Heart right ventricle (tissue), 2 donors: ENCODE data around the genes HNRNPDL, LIN54, PLAC8 and AFF1.

- PRO-cap, 2 experiments, result no peak in any of the 2 experiments
Measured at GRCh38 chr4:82347989-82348918, 25.5 kb downstream of the HNRNPD start.

GRCh38 chr4:82429698-82430549, at the start of gene HNRNPDL:
TSS of gene HNRNPDL (minus strand) at chr4:82430462.
- PRO-cap, 2 experiments, result peak in 2 of 2 experiments; most common plus-strand start chr4:82430065 (in 2); most common minus-strand start chr4:82429854 (in 1)

- PRO-cap, 2 experiments, result peak in 1 of 2 experiments; most common plus-strand start chr4:82626815 (in 1); most common minus-strand start chr4:82626667 (in 1)
Measured at GRCh38 chr4:82626493-82626881, 64.7 kb upstream of the TMEM150C start.

DNA sequence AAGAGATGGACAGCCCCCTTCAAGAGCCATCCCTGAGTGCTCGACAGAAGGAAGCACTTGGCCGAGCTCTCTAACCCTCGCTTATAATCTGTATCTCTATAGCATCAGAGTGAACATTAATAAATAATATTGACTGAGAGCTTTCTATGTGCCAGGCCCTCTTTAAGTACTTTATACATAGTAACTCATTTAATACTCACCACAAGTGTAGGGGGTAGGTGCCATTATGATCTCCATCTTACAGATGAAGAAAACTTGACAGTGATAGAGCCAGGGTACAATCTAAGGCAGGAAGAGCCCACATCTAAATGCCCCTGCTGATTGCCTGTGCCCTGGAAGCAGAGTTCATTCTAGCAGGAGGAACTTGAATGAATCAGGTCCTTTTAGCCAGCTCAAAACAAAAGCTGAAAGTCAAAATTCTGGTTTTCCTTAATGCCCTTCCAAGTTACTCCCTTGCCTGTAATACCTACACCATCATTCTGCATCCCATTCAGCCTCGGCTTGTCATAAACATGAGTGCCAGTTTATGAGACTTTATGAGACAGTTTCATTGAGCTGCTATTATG, 89.7 kb downstream of the SCD5 start:
- PRO-cap, 2 experiments, result no peak in any of the 2 experiments

DNA sequence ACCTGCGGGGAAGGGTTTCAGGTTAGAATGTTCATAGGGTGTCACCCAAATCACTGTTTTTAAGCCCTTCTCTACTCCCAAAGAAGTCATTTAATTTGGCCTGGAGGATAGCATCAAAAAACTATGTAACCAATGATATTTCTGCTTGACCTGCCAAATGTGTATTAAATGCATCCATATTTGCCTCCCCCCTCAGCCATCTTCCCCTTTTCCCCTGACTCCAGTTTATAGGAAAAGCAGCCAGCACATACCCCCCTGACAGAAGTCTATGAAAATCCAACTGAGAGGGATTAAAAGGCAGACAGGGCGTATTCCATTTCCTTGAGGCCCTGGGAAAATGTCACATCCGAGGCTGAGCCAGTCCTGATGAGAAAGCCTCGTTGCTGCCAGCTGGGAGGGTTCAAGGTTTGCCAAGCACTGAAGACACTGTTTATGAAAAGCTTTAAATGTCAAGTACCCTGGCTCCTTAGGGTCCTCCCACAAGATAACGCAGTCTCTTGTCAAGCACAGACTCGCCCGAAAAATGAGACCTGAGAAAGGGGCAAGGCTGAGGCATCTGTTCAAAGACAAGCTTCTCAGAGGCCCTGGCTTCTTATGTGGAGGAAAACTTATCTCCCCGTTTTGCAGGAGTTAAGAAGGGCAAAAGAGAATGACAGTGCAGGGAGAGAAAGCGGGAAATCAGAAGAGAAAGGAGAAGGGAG, 44.9 kb downstream of the SCD5 start:
- PRO-cap, 2 experiments, result peak in 1 of 2 experiments; most common plus-strand start position 360 of the sequence (in 1); most common minus-strand start position 267 of the sequence (in 1)

GRCh38 chr4:82796891-82797710, 1.5 kb downstream of the SCD5 start:
- PRO-cap, 2 experiments, result no peak in any of the 2 experiments

DNA sequence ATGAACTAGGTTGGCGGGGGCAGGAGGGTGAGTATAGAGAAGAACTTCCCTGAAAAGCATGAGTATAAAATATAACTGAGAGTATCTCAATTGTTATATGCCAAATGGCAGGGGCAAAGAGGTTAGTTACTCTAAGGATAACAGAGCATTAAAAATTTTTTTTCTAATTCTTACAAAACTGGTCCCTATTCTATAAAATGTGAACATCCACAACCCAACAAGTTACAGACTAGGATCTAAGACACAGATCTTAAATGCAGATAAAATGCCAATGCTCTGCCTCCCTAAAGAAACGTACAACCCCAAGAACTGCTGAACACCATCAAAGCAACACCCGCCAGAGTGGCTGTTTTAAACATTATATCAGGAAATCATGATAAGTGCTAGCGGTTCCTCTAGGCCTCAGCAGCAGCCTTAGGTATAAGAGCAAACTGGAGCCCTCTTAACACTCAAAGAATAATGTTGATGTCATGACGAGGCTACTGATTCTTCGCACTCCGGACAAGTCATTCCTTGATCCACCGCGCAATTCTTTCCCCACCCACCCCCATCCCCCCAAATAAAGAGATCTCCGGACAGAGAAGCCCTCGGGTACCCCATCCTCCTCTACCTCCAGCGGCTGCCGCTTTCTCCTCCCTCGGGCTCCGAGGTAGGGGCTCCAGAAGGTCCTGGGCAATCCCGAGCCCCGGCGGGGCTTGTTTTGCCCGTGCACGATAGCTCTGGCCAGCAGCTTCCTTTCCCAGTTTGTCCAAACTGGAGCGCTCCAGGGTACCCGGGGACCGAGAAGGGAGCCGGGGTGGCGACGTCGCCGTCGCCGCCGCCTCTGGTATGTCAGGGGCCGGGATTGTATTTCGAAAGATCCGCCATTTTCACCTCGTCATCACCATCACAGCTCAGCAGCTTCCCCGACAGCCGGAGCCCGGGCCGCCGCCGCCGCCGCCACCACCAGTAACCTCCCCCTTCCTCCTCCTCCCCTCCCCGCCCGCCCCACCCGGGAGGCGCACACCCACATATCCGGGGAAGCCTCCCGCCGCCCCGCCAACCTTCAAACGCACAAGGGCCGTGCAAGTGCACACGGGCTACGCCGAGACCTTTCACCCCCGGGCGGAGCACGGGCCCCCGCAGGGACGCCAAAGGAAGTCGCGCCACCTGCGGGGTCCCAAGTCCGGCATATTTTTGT, at the start of gene LIN54:
TSS of gene LIN54 (minus strand) at position 950 of the 1,180 bp plus-strand sequence.
- PRO-cap, 2 experiments, result peak in 2 of 2 experiments; most common plus-strand start position 1,048 of the sequence (in 2); most common minus-strand start position 950 of the sequence (in 2)

- PRO-cap, 2 experiments, result no peak in any of the 2 experiments
Measured at GRCh38 chr4:83114463-83115131, at the start of gene PLAC8. TSS of gene PLAC8 (minus strand) at chr4:83114729.

- PRO-cap, 2 experiments, result no peak in any of the 2 experiments
Measured at GRCh38 chr4:83504402-83504757, 19.5 kb upstream of the ABRAXAS1 start.

DNA sequence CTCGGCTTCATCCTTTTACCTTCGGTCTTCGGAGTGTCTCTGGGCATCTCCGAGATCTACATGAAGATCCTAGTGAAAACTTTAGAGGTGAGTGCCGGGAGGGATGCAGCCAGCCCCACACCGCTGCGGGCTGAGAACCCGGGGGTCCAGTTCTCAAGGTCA, 650 bp downstream of the GPAT3 start:
- PRO-cap, 2 experiments, result no peak in any of the 2 experiments

DNA sequence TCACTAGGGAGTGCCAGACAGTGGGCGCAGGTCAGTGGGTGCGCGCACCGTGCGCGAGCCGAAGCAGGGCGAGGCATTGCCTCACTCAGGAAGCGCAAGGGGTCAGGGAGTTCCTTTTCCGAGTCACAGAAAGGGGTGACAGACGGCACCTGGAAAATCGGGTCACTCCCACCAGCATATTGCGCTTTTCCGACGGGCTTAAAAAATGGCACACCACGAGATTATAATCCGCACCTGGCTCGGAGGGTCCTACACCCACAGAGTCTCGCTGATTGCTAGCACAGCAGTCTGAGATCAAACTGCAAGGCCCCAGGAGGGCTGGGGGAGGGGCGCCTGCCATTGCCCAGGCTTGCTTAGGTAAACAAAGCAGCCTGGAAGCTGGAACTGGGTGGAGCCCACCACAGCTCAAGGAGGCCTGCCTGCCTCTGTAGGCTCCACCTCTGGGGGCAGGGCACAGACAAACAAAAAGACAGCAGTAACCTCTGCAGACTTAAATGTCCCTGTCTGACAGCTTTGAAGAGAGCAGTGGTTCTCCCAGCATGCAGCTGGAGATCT, 372.1 kb downstream of the NKX6-1 start:
- PRO-cap, 2 experiments, result no peak in any of the 2 experiments

DNA sequence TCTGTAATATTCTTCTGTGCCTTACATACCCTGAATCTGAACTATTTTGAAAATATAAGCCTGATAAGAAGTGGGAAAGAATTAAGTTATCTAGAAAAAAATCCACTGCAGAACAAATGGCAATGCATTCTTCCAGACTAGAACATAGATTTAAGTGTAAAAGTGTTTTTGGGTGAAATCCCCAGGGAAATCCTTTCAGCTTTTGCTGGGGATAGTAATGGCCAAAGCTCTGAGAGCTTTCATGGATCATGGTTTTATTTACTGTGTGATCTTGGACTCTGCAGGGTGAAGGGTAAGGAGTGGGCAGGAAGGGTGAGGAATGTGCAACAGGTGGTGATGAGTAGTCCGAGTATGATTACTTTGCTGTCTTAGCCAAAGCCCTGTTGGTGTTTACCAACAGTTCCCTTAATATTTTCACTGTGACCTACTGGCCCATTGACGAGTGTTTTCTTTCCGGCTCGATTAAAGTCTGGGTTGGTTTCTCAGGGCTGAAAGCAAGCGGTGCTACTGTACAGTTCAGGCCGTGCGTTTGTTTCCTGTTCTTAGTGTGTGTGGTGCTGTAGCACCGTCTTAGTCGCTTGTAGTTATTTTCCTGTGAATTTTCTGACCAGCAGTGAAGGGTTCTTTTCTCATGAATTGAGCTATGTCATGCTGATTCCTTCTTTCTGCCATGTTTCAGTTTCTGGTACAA, 2.5 kb downstream of the ARHGAP24 start:
- PRO-cap, 2 experiments, result no peak in any of the 2 experiments

- PRO-cap, 2 experiments, result no peak in any of the 2 experiments
Measured at GRCh38 chr4:85542879-85543412, 68.0 kb downstream of the ARHGAP24 start.

DNA sequence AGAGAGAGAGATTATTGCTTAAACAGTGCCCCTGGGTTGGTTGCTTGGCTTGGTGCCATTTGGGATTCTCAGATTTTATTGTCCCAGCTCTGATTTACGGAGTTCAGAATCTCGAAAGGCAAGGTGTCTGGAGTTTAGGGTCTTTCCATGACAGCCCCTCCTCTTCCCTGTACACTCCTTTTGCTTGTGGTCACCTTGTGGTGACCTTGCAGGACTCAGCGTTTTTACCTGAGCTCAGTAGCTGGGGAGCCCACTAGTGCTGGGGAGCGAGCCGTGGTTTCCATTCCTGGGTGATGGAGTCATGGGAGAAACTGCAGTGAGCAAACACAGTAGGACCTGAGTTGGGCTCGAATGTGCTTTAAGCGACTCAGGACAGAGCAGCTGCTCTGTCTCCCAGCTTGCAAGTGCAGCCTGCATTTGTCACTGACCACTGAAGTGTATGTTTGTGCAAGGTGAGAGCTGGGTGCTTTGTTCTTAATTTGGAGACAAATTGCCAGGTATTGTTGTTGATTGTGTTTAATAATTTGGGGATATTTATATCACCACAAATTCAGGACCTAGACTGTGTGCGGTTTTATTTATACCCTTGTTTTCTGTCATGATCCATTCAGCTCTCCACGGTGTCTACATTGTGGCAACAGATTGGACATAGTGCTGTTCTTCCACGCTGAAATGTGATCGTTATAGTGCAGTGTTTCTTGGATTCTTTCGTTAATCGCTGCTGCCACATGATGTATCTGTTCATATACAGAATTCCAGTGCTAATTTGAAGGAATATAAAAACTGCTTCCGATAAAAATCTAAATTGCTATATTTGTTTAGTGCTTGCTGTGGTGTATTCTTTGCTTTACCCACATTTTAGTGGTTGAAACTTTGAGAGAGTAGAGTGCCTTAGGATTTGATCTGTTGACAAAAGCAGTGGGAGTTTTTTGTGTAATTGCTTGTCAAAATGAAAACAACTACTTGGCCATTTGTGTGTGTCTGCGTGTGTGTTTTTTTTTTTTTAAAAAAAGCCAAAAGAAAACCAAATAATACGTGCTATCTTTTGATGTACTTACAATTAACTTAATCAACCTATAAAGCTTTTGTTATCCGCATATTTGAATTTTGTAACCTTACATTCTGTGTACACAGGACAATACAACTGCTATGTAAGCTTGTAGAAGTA, 353.0 kb downstream of the ARHGAP24 start:
- PRO-cap, 2 experiments, result peak in 2 of 2 experiments; most common plus-strand start position 283 of the sequence (in 1); most common minus-strand start position 295 of the sequence (in 2)

GRCh38 chr4:86331335-86331952, 28.4 kb downstream of the MAPK10 start:
- PRO-cap, 2 experiments, result no peak in any of the 2 experiments

DNA sequence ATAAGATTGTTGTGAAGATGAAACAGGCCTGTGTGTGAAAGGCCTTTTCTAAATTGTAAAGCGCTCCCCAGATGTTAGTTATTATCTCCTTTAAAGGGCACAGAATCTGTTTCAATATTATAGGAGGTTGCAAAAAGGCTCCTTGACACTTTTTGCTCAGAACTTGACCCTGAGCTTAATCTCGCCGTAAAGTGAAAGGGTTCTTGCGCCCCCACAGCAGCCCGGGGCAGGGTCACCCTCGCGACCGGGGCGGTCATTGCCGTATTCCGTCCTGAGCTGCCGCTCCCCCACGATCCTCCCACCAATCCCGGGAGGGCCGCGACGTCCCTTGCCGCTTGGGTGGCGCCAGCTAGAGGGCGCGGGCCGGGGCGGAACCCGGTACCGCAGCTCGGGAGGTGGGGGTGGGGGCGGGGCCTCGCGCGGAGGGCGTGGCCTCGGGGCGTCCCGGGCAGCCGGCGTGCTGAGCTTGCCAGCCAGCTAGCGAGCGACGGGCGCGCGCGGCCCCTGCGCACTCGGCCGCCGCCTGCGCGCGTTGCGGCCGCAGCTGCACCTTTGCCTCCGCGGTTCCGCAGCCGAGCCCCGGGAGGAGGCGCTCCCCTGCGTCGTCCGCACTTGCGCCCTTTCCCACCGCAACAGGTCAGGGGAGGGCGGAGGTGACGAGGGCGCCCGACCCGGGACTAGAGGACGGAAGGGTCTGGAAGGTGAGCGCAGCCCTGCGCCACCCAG, at the start of gene AFF1:
TSS of gene AFF1 (plus strand) at position 472 of the 726 bp plus-strand sequence.
- PRO-cap, 2 experiments, result peak in 2 of 2 experiments; most common plus-strand start position 472 of the sequence (in 1); most common minus-strand start position 193 of the sequence (in 1)

DNA sequence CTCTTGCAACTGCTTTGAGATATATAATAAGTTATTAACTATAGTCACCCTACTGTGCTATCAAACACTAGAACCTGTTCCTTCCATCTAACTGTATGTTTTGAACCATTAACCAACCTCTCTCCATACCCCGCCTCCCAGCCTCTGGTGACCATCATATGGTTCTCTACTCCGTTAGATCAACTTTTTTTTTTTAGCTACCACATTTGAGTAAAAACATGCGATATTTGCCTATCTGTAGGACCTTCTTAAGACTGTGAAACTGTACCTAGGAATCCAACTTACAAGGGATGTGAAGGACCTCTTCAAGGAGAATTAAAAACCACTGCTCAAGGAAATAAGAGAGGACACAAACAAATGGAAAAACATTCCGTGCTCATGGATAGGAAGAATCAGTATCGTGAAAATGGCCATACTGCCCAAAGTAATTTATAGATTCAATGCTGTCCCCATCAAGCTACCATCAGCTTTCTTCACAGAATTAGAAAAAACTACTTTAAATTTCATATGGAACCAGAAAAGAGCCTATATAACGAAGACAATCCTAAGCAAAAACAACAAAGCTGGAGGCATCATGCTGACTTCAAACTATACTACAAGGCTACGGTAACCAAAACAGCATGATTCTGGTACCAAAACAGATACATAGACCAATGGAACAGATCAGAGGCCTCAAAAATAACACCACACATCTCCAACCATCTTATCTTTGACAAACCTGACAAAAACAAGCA, 53.6 kb downstream of the AFF1 start:
- PRO-cap, 2 experiments, result no peak in any of the 2 experiments

- PRO-cap, 2 experiments, result no peak in any of the 2 experiments
Measured at GRCh38 chr4:86999171-87000021, 64.6 kb downstream of the AFF1 start.

DNA sequence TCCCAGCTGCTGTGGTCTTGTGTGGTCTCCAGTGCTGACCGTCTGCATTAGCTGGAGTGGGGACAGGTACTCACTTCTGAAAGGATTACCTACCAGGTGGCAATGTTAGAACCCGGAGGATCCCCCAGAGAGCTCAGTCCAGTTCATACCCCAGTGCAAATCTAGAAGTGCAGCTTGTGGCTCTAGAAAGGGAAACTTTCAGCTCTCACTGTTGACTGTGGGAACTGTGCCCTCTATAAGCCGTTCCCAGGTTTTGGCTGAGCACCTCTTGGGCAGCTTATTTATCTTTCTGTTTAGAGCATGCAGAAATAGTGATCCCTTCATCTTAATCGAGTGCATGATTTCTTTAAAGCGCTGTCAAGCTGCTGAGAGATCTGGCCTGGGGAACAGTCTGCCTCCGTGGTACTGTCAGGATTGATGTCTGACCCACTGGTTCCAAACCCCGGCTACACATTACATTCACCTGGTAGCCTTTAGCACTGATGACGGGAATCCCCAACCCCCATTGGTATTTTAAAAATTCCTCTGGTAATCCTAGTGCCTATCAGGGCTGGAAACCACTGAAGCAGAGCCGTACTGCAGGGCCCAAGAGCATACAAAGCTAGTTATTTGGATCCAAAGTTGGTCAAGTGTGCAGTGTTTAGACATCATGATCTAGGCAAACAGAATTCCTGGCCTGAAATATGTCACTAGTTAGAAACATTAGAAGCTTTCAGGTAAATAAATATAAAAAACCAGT, 103.3 kb downstream of the KLHL8 start:
- PRO-cap, 2 experiments, result no peak in any of the 2 experiments

- PRO-cap, 2 experiments, result peak in 2 of 2 experiments; most common plus-strand start chr4:87121088 (in 2); most common minus-strand start chr4:87120946 (in 2)
Measured at GRCh38 chr4:87120347-87121230, 99.8 kb downstream of the KLHL8 start.